Measurements from ENCODE around the gene ADRM1.

GRCh38 chr20:62136389-62137081 lies 6.7 kb downstream of the PSMA7 start:
- PRO-cap, 2 experiments, result no peak in any of the 2 experiments

DNA sequence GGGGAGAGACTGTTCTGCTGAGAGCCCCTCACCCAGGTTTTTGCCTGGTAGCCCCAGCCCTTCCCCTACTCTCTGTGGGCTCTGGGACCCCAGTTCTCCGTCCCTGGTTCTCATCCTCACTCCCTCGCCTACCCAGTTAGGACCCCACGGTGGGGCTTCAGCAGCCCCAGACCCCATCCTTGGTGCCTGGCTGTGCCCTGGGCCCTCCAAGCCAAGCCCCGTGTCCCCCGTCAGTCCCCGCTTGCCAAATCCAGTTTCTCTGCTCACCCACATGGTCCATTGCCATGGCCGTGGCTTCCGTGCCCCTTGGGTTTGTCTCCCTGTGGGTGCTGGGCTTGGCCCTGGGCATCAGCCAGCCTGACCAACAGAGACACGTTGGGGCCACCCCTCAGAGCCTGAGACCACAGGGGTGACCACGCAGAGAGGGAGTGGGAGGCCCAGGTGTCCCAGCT lies 7.6 kb downstream of the SS18L1 start:
- PRO-cap, 2 experiments, result no peak in any of the 2 experiments

DNA sequence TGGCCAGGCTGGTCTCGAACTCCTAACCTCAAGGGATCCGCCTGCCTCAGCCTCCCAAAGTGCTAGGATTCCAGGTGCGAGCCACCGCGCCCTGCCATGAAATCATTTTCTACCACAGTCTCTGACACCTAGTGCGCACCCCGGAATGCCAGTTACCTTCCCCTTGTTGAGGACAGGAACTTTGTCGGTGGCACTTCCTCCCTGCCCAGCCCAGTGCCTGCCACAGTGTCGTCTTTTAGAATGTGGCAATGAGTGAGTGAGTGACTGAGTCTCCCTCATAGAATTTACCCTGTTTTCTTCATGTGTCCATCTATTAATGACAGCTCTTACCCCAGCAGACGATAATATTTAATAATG lies 1.7 kb downstream of the OSBPL2 start:
- PRO-cap, 2 experiments, result no peak in any of the 2 experiments

DNA sequence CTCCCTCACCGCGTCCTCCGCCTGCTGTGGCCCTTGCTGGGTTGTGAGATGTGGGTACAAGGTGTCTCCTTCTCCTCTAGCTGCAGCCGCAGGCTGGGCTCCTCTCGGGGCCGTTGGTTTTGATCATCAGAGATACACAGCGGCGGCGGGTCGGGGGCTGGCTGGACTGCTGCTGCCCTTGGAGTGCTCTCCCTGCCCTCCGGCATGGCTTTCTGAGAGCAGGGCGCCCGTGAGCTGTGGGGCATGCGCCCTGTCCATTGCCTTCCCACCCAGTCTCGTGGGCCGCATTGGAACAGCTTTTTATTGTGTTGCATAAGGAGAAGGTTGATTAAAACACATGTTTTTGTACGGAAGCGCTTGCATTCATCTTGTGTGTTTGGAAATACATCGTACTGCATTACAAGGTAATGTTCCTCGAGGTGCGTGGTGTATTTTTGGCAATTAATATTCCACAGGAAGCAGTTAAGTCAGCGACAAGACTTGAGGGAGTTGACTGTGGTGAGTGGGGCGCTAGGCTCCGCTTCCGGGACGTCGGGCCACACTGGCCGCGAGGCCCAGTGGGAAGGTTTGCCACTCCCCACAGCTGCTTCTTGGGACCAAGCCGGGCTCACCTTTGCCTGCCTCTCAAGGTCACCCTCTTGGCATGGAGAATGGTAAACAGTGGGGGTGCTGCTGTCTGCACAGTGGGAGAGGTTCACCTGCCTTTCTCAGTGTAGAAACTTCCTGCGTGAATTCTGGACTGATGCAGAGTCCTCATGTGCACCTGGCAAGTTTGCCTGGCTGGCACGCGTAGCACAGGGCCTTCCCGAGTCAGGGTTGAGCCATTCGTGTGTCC lies 6.1 kb downstream of the OSBPL2 start:
- PRO-cap, 2 experiments, result no peak in any of the 2 experiments

DNA sequence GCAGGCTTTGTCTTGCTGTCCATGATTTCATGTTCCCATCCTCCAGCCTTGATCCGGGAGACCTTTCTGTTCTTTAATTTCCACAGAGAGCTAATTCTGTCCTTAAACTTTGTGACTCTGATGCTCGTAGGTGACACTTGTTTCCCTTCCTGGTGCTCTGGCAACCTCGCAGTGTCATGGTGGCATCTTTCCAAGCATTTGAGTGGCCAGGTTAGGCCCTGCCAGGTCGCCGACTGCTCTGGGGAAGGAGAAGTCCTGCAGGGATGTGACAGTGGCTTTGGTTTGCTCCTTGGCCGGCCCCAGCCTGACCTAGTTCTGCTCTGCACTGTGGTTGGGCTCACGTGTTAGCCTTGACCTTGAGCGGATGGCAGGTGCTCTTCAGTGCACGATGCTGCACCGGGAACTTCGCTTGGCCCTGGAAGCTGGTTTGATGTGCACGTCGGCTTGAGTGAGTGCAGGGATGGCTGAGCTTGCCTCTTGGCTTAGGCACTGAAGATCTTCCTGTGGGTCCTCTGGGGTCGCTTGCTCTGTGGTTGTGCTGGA lies 8.5 kb downstream of the OSBPL2 start:
- PRO-cap, 2 experiments, result no peak in any of the 2 experiments

GRCh38 chr20:62302881-62303273 lies at the start of gene ADRM1:
TSS of gene ADRM1 (plus strand) at chr20:62302997.
- PRO-cap, 2 experiments, result peak in 2 of 2 experiments; most common plus-strand start chr20:62302987 (in 2)

- PRO-cap, 2 experiments, result no peak in any of the 2 experiments
Measured at GRCh38 chr20:62304391-62304702, 1.6 kb downstream of the ADRM1 start.

DNA sequence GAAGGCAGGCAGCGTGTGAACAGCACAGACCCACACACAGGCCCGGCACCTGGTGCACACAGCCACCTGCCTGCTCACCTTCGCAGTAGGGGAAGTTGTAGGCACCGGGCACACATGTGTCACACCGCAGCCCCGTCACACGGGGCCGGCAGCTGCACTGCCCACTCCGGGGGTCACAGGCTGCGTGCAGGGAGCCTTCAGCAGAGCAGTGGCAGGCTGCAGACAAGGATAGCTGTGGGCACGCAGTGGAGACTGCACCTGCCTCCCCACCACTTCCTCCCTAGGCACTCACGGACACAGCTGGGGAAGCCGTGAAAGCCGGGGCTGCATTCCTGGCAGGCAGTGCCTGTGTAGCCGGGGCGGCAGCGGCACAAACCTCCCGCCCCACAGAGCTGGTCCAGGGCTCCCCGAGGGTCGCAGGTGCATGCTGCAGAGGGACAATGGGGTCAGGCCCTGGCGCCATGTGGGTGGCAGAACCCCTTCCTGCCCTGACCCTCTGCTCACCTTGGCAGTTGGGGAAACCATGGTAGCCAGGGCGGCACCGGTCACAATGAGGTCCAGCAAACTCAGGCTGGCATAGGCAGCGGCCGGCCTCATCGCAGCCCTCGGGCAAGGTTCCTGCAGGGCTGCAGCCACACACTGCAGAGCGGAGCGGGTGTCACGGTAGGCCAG lies 29.5 kb downstream of the LAMA5 start:
- PRO-cap, 2 experiments, result no peak in any of the 2 experiments

DNA sequence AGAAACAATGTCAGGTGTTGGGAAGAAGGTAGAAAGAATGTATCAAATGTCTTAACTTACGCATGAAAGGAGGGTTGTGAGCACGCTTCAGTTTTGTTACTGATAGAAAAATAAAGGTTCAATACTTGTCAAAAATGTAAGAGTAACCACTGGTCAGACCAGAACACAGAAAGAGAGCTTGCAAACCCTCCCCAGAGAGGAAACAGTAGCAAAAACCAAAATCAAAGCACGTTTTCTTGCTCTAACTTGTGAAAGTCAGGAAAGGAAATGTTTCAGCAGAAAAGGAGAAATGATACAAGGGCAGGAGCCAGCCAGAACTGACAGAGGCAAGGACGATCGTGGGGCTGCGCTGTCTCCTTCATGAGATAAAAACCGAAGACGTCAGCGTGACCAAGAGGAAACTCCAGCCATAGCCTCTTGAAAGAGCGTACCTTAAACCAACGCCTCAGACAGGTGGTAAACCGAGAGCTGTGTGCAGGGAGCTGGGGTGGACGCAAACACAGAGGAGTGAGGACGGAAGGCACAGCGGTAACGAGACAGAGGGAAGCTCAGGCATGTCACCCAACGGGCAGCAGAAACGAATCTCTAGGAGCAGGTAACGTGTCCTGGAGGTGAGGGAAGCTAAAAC lies 27.5 kb downstream of the LAMA5 start:
- PRO-cap, 2 experiments, result no peak in any of the 2 experiments

DNA sequence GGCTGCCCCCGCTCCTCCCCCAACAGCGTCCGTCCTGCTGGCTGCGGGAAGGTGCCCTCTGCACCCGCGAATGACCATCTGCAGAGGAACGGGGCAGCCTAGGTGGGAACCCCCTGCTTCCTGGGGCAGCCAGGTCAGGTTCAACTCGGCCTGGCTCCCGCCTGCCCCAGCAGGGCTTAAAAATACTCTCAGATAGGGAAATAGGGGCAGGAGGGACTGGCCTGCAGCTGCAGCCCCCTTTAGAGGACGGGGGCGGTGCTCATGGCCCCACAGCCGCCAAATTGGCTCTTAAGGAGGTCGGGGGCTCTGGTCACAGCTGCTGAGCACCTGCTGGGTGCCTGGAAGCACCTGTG lies 555 bp upstream of the LAMA5 start:
- PRO-cap, 2 experiments, result no peak in any of the 2 experiments

- PRO-cap, 2 experiments, result no peak in any of the 2 experiments
Measured at GRCh38 chr20:62480195-62480714, 4.5 kb upstream of the GATA5 start.

GRCh38 chr20:62489693-62489999 lies 13.9 kb upstream of the GATA5 start:
- PRO-cap, 2 experiments, result no peak in any of the 2 experiments

- PRO-cap, 2 experiments, result peak in 2 of 2 experiments; most common plus-strand start chr20:62512599 (in 2); most common minus-strand start chr20:62512172 (in 1)
Measured at GRCh38 chr20:62512071-62512845, 36.5 kb upstream of the GATA5 start.

DNA sequence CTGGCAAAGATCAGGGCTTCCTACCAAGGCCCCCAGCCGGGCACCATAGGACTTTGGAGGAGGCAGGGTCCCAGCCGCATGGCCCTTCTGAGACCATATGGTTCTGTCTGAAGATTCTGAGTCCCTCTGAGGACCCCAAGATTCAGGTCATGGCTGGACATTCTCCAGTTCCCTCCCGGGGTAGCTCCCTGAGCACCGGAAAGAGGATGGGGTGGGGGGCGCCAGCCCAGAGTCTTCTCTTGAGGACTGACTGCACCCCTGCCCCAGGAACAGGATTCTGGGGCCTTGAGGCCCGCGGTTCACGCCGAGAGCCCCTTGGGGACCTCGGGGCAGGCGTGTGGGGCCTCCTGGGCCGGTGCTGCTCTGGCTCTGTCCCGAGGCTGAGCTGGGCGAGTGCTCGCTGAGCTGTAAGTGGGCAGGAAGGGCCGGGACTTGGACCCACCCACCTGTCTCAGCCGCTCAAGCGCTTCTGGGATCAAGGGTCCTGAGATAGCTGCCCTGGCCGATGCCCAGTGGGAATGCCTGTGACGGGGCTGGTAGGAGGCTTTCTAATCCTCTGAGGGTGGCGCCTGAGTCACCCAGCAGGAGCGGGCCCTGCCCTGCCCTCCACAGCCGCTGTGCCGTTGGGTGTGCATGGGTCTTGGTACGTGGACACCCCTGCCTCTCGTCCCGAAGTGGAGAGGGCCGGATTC lies 42.9 kb upstream of the GATA5 start:
- PRO-cap, 2 experiments, result no peak in any of the 2 experiments

DNA sequence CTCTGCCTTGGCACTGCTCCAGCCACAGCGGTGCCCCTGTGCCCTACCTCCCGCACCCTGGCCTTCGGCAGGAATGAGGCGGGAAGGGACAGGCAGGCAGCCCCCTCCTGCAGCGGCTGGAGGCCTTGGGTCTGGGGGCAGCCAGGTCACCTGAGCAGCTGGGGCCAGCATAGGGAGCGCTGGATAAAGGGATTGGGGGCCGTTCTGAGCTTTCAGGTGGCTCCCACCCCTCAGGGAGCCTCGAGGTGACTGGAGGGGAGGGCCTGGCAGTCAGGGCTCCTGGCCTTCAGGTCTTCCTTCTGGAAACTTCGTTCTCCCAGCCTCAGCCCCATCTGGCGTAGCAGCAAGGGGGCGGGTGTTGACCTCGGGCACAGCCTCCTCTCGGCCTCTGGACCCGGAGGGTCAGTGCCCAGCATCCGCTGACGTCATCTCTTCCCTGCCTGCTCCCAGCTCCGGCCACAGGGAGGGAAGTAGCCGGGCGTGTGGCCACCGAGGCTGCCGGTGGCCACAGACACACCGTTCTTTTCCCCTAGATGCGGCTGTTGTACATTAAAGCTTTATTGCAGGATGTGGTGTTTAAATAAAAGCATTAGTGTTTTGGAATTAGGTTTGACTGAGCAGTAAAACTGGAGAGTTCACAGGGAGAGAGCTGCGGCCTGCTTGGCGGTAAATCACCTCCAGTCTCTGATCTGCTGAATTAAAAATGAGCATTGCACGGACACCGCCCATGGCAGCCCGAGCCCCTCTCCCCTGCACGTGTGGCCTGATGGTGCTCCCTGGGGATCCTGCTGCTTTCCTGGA lies 80.0 kb upstream of the GATA5 start:
- PRO-cap, 2 experiments, result no peak in any of the 2 experiments

GRCh38 chr20:62558420-62559191 lies 82.8 kb upstream of the GATA5 start:
- PRO-cap, 2 experiments, result peak in 2 of 2 experiments; most common plus-strand start chr20:62559050 (in 1); most common minus-strand start chr20:62558701 (in 1)

DNA sequence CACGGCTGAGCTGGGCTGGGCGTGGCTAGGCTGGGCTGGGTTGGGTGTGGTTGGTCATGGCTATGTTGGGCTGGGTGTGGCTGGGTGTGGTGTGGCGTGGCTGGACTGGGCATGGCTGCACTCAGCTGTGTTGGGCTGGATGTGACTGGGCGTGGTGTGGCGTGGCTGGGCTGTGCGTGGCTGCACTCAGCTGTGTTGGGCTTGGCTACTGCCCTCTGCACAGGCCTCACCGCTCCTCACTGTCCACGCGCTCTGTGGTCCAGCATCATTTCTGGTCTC lies 43.5 kb upstream of the SLCO4A1 start:
- PRO-cap, 2 experiments, result no peak in any of the 2 experiments

- PRO-cap, 2 experiments, result no peak in any of the 2 experiments
Measured at GRCh38 chr20:62703494-62703806, 5.2 kb upstream of the NTSR1 start.

DNA sequence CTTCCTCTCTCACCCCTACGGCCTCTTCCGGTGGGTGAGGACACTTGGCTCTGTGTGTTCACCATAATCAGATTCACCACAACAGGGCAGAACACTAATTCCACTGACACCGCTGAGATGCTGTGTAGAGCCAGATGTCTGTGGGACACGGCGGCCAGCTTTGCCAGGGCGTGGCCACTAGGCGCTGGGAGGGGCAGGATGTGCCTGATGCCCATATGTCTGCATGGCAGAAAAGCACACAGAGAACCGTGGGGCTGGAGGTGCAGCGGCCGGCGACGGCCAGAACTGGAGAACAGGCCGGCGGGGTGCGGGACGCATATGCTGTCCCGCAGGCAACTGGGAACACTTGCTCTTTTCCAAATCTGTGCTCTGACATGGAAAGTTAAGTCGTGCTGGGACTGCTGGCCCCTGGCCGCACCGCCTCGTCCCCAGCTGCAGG lies 30.9 kb downstream of the NTSR1 start:
- PRO-cap, 2 experiments, result no peak in any of the 2 experiments

DNA sequence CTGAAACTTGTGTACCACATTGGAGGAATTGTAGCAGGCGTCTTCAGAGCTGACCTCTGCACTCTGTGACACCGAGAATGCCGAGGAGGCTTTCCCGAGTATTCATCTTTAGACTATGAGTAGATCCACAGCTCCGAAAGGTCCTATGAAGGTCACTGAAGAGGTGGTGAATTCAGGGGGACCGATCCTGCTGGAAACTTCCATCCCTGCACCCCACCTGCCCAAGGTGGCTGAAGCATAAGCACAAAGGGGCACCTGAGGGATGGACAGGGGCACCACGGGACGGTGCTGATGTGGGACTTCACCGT lies 24.5 kb downstream of the DIDO1 start:
- PRO-cap, 2 experiments, result no peak in any of the 2 experiments

All from psoas muscle (tissue), 2 donors.